ENCODE data around the genes DUSP23, SLAMF9 and SLAMF7.

DNA sequence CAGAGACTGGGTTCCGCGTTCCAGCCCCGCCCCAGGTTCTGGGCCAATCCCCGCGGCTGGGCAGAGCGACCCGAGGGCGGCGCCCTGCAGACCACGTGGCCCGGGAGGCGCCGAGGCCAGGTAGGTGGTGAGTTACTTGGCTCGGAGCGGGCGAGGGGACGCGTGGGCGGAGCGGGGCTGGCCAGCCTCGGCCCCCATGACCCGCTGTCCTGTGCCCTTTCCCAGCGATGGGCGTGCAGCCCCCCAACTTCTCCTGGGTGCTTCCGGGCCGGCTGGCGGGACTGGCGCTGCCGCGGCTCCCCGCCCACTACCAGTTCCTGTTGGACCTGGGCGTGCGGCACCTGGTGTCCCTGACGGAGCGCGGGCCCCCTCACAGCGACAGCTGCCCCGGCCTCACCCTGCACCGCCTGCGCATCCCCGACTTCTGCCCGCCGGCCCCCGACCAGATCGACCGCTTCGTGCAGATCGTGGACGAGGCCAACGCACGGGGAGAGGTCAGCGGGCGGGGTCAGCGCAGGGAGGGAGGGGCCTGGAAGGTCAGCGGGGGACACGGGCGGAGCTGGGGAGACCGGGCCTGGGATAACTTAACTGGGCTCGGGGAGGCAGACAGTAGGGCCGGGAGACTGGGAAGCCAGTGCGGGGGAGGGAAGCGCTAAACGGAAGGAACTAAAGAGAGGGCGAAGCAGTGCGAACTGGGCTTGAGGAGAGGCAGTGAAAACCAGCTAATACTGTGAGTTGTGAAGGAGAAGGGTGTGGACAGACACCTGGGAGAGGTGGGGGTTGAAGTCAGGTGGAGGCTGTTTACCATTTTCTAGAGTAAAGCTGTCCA is at the start of gene DUSP23:
Gene DUSP23 (plus strand): TSS at position 89 of the 829 bp plus-strand sequence.
- PRO-cap, 2 experiments = peak in 2 of 2 experiments; most common plus-strand start position 89 of the sequence (in 1)

- PRO-cap, 2 experiments = no peak in any of the 2 experiments
Observed at GRCh38 chr1:159800021-159800788, 2.0 kb upstream of the FCRL6 start.

- PRO-cap, 2 experiments = no peak in any of the 2 experiments
Observed at GRCh38 chr1:159954131-159954684, at the start of gene SLAMF9. SLAMF9 (minus strand) TSS chr1:159954237.

GRCh38 chr1:160046409-160047081 is 14.8 kb upstream of the PIGM start:
- PRO-cap, 2 experiments = no peak in any of the 2 experiments

DNA sequence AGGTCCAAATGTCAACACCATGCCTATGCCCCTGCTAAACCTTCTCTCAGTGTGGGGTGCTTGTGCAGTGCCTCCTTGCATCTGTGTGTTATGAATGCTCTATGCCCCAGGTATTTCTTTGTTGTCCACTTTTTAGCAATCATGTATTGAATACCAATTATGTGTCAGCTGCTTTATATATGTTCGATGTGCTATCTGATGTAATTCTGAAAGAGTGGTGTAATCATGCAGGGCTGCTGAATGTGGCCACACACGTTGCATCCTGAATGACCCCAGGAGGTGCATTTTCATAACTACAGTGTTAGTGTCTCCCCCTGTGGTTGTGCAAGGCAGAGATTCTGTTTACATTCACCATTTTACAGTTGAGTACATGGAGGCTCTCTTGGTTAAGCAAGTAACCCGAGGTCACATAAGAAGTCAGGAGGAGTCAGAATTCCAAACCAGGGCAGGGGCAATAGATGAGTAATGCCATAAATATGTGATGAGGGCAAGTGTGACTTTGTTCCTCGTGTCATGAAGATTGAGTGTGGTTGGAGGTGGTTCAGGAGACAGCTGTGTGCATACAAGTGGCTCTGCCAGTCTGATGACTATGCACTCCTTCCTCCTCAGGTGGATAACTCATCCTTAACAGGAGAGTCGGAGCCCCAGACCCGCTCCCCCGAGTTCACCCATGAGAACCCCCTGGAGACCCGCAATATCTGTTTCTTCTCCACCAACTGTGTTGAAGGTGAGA is 9.1 kb downstream of the ATP1A2 start:
- PRO-cap, 2 experiments = no peak in any of the 2 experiments

- PRO-cap, 2 experiments = no peak in any of the 2 experiments
Observed at GRCh38 chr1:160127789-160128717, 12.5 kb downstream of the ATP1A2 start.

- PRO-cap, 2 experiments = no peak in any of the 2 experiments
Observed at GRCh38 chr1:160204167-160204935, 833 bp upstream of the PEA15 start.

- PRO-cap, 2 experiments = no peak in any of the 2 experiments
Observed at GRCh38 chr1:160208660-160209211, 3.6 kb downstream of the PEA15 start.

DNA sequence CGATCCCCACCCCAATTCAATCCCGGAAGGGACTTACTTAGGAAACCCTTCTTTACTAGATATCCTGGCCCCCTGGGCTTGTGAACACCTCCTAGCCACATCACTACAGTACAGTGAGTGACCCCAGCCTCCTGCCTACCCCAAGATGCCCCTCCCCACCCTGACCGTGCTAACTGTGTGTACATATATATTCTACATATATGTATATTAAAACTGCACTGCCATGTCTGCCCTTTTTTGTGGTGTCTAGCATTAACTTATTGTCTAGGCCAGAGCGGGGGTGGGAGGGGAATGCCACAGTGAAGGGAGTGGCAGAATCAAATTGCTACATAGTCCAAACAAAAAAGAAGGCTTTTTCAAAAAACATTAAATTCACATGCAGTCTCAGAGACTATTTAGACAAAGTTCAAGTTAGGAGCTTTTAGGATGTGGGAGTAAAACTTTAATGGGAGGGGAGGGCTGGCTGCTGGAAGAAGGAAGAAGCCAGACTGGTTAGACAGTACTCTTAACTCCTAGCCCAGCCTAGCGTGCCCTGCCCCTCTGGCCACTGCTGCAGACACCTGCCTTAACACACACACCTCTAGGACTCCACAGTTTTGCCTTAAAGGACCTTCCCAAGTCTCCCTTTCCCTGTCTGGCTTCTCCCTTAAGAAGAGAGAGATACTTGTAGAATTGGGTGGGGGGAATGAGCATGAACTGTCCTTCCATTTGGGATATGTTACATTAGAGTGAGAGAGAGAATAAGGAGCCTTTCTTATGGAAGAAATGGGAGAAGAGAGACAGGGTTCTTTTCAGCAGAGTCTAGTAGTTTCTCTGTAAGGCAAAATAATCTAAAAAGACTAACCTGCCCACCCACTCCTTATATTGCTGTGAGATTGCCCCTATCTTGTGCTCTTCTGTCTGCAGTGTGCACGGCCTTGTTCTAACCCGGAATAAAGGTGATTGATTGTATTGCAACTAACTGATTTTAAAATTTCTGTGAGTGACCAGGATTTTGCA is 9.5 kb downstream of the PEA15 start:
- PRO-cap, 2 experiments = no peak in any of the 2 experiments

GRCh38 chr1:160250790-160251649 is 11.3 kb downstream of the DCAF8 start:
- PRO-cap, 2 experiments = no peak in any of the 2 experiments

- PRO-cap, 2 experiments = no peak in any of the 2 experiments
Observed at GRCh38 chr1:160374688-160375121, 7.8 kb downstream of the NHLH1 start.

- PRO-cap, 2 experiments = no peak in any of the 2 experiments
Observed at GRCh38 chr1:160578214-160578541, 1.1 kb downstream of the CD84 start.

DNA sequence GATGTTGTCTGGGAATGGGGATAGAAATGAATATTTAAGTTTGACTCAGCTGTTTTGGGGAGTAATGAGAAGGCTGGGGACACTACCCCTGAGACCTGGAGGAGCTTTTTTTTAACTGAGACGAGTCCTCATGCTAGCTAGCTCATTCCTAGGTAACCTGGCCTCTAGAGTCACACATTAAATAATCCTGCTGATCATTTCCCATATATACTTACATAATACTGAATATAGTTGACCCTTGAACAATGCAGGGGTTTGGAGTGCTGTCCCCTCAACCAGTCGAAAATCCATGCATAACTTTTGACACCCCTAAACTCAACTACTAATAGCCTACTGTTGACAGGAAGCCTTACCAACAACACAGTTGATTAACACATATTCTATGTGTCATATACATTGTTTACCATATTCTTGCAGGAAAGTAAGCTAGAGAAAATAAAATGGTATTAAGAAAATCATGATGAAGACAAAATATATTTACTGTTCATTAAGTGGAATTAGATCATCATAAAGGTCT is 1.3 kb upstream of the CD84 start:
- PRO-cap, 2 experiments = no peak in any of the 2 experiments

DNA sequence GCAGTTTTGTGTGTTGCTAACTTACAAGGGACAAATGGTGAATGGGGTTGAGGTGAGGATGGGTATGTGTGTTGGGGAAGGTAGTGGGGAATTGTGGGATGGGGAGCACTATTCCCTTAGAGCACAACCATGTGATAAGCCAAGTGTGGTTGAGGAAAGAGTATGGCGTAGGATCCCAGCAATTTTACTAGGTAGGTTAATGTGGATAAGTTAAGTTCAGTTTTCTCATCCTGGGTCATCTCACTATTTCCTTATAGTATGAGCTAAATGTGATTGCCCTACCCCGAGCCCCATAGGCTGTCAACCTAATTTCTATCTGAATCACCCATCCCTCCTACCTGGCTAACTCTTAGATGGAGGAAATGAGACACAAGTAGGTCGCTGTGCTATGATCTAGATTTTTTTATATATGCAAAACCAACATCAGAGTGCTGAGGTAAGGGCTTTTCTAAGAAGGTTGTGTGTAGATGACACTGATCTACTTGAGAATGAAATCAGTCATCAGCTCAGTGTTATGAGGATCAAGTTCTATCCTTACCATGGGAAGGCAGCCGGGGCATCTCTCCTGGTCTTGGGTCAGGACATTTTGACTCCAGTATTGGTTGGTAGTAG is 23.8 kb downstream of the SLAMF1 start:
- PRO-cap, 2 experiments = no peak in any of the 2 experiments

- PRO-cap, 2 experiments = no peak in any of the 2 experiments
Observed at GRCh38 chr1:160652116-160653489, 5.8 kb upstream of the SLAMF1 start.

GRCh38 chr1:160724507-160724887 is 12.9 kb upstream of the CD48 start:
- PRO-cap, 2 experiments = no peak in any of the 2 experiments

DNA sequence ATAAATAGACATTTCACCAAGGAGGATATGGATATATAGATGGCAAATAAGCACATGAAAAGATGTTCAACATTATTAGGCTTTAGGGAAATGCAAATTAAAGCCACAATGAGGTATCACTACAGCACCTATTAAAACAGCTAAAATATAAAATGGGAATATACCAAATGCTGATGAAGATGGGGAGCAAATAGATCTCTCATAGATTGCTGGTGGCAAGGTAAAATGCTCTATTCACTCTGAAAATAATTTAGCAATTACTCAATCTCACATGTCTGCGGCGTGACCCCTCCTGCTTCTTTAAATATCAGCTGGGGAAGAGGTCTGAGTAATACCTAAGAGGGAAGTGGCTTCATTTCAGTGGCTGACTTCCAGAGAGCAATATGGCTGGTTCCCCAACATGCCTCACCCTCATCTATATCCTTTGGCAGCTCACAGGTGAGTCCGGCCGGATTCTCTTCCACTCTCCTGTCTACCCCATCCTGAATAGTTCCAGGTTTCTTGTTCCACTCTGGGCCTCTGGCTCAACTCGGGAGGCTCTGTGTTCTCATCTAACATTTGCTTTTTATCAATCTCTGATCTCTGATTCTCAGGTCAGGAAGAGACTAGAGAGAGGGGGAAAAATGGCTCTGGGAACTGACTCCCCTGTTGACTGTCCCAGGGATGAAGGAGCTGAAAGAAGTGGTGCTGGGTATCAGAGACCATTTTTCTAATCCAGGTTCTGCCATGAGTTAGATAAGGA is at the start of gene SLAMF7:
Gene SLAMF7 (plus strand): TSS at position 329 of the 742 bp plus-strand sequence.
- PRO-cap, 2 experiments = no peak in any of the 2 experiments

DNA sequence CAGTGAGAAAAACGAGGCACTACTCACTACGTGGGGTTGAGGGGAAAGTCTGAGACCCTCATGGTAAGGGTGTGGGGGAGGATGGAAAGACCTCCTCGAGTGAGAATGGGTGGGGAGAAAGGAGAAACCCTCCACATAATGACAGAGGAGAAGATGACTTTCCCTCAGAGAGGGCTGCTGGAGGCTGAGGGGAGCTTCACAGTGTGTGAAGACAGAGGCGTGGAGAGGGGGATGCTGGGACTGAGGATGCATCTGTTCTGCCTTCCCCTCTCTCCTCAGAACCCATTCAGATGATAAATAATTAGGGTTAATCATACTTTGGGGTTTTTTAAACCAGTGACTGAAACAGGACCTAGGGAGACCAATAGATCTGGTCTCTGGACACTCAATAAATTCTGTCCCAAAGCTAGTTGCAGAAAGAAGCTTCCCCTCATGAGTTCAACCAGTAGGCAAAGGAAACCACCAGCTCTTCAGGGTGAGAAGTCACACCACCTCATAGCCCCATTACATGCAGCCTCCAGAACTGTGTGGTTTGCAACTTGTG is 17.1 kb downstream of the SLAMF7 start:
- PRO-cap, 2 experiments = no peak in any of the 2 experiments

- PRO-cap, 2 experiments = no peak in any of the 2 experiments
Observed at GRCh38 chr1:160982006-160982683, 27.5 kb upstream of the ITLN2 start.

DNA sequence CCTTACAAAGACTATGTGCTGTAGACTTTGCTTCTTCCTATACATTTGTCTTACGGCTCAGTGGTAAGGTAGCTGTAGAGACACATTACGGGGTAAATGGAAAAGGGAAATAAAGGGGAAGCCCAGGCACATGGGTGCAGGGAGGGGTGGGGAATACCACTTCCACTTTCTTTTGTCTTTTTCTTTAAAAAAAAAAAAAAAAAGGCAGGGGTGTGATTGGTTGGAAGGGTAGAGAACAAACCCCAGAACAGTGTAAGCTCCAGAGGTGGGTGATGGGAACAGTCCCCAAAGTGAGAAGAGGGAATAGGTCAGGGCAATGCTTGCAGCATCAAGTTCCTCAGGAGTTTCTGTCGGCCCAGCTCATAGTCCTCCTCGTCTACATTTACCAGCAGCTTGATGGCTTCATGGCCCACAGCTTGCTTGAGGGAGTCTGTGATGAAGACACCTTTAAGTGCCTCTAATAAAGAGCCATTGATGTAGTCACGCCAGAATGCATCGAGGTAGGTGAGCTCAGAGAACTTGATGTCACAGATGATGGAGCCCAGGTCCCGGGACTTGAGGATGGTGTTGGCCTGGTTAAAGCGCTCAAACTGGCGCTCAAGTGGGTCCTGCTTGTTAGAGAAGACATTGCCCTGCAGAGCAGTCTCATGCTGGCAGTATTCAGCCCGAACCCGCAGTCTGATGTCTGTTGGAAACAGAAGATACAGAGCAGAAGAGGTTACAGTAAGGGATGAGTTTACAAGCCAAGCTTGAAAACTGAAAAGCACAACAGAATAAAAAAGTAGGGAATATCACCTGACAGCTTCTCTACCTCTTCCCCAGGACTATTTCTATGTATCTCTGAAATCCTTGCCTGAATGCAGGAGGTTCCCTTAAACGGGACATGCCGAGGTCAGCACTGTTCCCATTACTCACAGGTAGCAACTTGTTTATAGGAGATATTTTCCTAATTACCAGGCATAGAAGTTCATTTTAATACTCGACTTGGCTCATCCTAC is 4.2 kb downstream of the NIT1 start:
- PRO-cap, 2 experiments = no peak in any of the 2 experiments

All from Colon Carcinoma Metastatic in the Brain (tissue), 2 donors.